Breast epithelium (tissue), 2 donors: ENCODE measurements around a stretch of chr1.

GRCh38 chr1:208239441-208240487 is 4.4 kb downstream of the PLXNA2 start:
- PRO-cap: no peak
- RAMPAGE, long total RNA, 2 experiments: no peak in any of the 2 experiments

DNA sequence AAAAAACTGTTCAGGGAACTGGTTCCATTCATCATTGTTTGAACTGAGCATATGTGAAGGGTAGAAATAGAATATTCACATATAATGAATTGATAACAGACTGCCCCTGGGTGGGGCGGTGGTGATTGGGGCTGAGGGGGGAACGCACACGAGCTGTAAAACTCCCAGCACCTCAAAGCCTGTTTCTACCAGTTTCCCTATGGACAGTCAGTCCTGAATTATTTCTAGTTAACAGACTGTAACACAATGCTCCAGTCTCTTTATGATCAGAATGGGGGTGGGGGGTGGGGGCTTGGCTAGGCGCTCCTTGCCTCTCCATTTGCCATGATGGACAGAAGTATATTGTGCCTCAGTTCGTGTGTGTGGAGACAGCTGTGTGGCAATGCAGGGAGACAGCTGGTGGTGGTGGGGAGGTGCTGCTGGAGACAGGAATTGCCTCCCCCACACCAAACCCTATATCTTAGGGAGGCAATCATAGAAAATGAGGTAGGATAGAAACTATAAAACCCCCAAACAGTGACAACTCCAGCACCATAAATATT is 3.6 kb downstream of the PLXNA2 start:
- PRO-cap: no peak
- RAMPAGE, long total RNA, 2 experiments: no peak in any of the 2 experiments

GRCh38 chr1:209584086-209584431 is 545 bp downstream of the CAMK1G start:
- PRO-cap: no peak
- RAMPAGE, long total RNA, 2 experiments: no peak in any of the 2 experiments

- PRO-cap: no peak
- RAMPAGE, long total RNA, 2 experiments: no peak in any of the 2 experiments
These were observed 33.7 kb downstream of the CAMK1G start for GRCh38 chr1:209617163-209617719.

DNA sequence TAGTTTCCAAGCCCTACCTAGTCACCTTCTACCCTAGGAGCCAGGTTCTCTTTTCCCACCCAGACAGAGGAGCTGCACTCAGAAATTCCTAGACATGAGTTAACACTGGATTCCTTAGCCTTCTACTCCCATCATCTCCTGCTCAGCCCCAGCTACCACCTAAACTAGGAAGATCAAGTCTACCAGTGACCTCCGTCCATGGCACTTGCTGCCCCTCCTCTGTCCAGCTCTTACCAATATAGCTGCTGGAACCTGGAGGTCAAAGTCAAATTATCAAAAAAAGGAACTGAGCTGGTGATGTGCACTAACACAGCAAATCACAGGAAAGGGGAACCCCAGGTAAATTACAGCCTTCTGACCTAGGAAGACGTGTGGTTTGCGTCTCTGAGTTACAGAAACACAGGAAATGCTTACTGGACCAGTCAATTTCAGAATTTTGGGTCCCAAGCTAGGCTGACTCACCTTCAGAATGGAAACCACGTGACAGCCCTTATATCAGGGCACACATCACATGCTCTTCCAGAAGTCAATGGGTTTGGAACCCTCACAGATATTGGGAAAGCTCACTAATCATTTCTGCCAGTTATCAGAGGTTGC is 2.1 kb upstream of the G0S2 start:
- PRO-cap: no peak
- RAMPAGE, long total RNA, 2 experiments: no peak in any of the 2 experiments

DNA sequence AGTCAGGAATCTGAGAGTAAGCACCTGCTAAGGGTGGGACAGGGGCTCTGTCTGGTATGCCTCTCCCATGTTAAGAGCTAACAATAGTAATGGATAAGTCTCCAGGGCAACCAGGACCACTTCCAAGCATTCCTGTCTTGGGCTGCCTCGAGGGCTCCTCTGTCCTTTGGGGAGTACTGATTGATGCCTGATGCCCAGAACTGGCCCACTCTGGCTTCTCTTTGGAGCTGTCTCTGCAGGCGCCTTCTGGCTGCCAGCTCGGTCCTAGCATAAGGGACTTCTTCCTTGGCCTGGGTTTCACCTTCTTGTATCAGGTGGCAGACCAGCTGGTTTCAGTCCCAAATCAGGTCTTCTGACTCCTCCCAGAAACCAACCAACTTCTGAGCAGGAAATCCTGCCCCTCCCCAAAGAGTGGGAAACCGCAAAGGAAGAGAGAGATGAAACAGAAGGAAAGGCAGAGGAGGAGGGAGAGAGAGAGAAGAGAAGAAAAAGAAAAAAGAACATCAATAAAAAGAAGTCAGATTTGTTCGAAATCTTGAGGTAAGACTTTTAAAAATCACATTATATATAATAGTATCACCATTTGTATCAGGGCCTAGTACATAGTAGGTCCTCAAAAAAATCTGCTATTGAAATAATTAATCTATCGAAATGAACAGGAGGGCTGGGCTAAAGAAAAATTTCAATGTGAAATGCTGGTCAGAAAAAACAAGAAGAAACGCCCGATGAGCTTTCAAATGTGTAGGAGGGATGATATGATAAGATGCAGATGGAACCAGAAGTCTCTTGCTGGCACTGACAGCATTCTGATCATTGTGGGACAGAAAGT is 10.7 kb downstream of the G0S2 start:
- PRO-cap: no peak
- RAMPAGE, long total RNA, 2 experiments: no peak in any of the 2 experiments

GRCh38 chr1:209721955-209722306 is 17.3 kb downstream of the HSD11B1 start:
- PRO-cap: no peak
- RAMPAGE, long total RNA, 2 experiments: no peak in any of the 2 experiments

GRCh38 chr1:209884623-209885275 is 53.3 kb upstream of the SYT14 start:
- PRO-cap: no peak
- RAMPAGE, long total RNA, 2 experiments: no peak in any of the 2 experiments

- PRO-cap: no peak
- RAMPAGE, long total RNA, 2 experiments: no peak in any of the 2 experiments
These were observed 42.2 kb upstream of the SYT14 start for GRCh38 chr1:209895994-209896133.

GRCh38 chr1:210222267-210222736 is 10.3 kb upstream of the SERTAD4 start:
- PRO-cap: no peak
- RAMPAGE, long total RNA, 2 experiments: no peak in any of the 2 experiments

- PRO-cap: no peak
- RAMPAGE, long total RNA, 2 experiments: no peak in any of the 2 experiments
These were observed 957 bp downstream of the TRAF5 start for GRCh38 chr1:211327632-211327947.

- PRO-cap: no peak
- RAMPAGE, long total RNA, 2 experiments: no peak in any of the 2 experiments
These were observed 39.8 kb downstream of the TRAF5 start for GRCh38 chr1:211366325-211366954.

- PRO-cap: no peak
- RAMPAGE, long total RNA, 2 experiments: no peak in any of the 2 experiments
These were observed 24.4 kb upstream of the RD3 start for GRCh38 chr1:211516411-211516733.

DNA sequence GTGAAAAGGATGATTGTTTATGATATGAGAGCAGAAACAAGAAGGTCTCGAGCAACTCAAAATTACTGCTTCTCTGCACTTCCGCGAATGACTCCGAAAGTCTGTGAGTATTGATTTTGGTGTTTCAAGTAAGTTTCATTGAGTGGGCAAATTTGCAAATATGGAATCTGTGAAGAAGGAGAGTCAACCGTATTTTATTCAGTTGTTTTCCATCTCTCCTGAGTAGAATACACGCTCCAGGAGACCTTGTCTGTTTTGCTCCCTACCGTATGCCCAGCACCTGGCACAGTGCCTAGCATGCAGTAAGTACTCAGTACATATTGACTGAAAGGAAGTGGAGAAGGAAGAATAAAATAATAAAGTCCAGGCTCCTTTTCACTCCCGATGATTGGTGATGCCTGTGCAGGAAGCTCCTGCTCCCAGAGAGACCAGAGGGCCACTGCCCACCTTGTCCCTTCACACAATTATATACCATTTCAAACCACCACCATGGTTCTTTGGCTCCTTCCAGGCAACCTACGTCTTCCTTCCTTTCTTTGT is 59.3 kb upstream of the NEK2 start:
- PRO-cap: no peak
- RAMPAGE, long total RNA, 2 experiments: no peak in any of the 2 experiments

GRCh38 chr1:211908955-211909290 is 78.4 kb upstream of the LPGAT1 start:
- PRO-cap: no peak
- RAMPAGE, long total RNA, 2 experiments: no peak in any of the 2 experiments

DNA sequence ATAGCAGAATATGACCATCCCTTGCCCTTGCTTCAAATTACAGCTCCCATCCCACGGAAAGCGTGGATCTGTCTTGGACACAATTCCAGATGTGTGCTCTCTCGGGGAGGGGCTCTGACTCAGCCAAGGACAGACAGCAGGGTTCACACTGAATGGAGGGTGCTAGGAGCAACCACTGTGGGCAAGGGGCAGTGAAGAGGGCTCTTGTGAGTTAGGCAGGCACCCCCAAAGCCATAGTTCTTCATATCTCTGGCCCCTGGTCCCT is 80.6 kb upstream of the LPGAT1 start:
- PRO-cap: no peak
- RAMPAGE, long total RNA, 2 experiments: no peak in any of the 2 experiments

DNA sequence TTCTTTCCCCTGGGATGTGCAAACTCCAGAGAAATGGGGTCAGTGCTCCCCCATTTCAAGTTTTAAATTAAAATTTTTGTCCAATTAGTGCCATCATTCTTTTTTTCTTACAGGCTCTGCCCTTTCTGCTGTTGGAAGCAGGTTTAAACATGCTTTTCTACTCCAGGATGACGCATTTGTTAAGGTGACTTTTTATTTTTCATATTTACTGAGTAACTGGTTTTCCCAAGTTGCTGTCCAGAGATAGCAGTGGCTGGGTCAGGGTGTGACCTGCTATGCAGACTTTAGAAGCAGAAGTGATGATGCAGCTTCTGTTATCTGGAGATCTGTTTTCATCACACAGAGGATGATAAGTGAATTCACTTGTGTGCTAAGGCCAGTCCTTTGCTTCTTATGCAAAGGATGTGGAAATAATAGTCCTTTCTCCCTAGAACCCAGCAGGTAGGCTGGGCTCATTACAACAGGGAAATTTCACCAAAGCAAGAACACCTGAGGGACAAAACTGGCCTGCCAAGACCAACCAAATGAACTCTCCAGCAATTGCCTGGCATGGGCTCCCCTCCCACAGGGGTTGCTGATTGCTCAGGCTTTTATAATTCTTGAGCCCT is 97.7 kb upstream of the LPGAT1 start:
- PRO-cap: no peak
- RAMPAGE, long total RNA, 2 experiments: no peak in any of the 2 experiments

- PRO-cap: no peak
- RAMPAGE, long total RNA, 2 experiments: no peak in any of the 2 experiments
These were observed 26.8 kb downstream of the INTS7 start for GRCh38 chr1:212008539-212009040.

GRCh38 chr1:212034670-212034885 is 779 bp downstream of the INTS7 start:
- PRO-cap: no peak
- RAMPAGE, long total RNA, 2 experiments: no peak in any of the 2 experiments

DNA sequence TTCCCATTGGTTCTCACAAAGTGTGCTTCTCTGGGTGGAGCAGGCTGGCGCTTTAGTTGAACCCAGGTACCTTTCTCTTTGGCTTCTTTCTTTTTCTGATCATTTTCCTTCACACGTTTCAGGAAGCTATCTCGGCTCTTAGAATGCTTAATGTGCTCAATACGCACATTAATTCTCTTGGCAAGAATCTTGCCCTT is 15.9 kb downstream of the DTL start:
- PRO-cap: no peak
- RAMPAGE, long total RNA, 2 experiments: no peak in any of the 2 experiments